Skeletal muscle satellite cell (primary cell): ENCODE measurements around a stretch of chr12.

DNA sequence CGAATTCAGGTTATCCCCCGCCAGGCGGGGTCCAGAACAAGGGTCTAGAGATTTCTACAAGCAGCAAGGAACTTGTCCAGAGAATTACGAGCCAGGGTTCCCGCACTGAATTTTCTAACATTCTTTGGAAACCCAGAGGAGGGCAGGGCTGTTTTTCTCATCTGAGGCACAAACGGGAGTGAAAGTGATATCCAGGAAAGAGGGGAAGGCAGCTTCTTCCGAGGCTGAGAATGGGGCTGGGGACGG is 16.2 kb downstream of the TBX3 start:
- CAGE, long polyA plus RNA = no peak

DNA sequence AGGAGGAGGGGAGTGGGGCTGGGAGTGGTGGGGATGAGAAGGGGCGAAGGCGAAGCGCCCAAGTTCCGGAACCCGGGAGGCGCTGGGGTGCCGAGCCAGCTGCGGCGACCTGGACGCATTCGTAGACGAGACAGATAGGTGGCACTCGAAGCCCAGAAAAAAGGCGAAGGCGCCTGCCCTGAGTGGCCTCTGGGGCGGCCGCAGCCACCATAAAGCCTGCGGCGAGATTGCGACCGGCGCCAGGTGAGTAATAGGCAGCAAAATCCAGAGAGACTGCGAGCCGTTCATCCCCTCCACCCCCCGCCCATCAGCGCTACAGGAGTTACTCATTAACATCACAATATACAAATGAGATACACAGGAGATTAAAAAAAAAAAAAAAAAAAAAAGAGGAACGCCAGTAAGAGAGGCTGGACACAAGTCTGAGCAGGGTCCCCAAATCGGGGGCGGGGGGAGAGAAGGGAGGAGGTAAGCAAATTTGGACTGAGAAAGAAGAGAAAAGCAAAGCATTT is 15.8 kb downstream of the TBX3 start:
- CAGE, long polyA plus RNA = no peak

- CAGE, long polyA plus RNA = no peak
These were observed 9.2 kb downstream of the TBX3 start for GRCh38 chr12:114674695-114675253.

DNA sequence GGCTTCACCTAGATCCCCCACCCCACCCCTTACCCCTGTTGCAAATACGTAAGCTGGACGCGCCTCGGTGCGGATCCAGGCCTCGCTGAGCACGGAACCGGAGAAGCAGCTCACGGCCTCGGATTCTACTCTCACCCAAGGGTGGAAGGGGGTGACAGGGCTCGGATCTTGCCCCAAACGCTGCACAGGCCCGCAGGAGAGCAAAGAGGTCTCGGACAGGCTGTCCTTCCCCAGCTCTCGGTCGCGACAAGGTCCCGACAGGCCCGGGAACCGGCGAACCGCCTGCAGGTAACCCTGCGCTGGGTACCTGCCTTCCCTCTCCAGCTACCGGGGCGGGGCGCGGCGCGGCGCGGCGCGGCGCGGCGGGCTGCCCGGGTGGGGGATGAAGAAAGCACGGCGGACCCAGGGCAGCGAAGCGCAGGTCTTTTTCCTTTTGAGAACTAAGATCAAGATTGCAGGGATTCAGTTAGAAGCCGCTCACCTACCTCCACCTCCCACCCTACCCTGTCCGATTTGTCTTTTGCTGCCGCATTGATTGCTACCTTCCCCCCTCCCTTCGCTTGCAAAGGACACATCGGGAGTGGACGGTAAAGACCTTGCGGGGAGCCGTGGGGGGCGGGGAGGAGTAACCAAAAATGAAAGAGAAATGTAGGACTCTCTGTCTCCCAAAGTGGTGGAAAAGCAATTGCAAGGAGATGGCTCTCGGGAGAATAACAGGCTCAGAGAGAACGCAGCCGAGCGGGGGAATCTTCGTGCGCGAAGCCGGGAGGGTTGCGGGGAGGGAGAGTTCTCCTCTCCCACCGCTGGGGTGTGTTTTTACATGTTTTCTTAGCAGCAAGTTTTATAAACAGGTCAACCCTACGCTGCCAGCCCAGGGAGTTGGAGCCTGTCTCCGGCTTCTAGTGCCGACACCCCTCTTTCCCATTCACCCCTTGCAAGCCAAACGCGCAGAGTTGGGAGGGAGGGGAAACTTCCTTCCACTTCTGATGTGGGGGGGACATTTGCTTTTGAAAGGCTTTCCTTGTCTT is 8.5 kb upstream of the TBX3 start:
- CAGE, long polyA plus RNA = no peak

DNA sequence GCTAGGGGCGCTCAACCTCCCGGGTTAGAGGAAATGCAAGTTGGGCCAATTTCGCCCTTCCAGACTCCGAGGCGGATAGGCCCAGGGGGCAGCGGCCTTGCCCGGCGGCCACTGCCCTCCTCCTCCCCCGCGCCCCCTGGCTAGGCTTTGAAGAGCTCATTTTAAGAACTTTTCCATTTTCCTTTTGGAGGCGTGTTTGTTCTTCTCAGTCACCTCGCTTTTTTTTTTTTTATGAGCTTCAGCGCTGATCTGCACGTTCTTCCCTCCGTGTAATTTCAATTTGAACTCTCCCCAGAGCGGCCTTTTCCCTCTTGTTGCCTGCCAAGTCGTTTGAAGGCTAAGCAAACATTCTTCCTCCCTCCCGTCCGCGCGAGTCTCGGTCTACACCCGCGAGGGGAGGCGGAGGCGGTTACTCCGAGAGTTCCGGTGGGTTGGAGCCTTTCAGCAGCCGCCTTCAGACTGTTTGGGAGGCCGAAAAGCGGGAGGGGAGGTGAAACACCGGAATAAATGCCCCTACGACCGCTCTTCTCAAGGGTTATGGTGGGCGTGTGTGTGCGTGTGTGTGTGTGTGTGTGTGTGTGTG is 52.6 kb upstream of the TBX3 start:
- CAGE, long polyA plus RNA = no peak

DNA sequence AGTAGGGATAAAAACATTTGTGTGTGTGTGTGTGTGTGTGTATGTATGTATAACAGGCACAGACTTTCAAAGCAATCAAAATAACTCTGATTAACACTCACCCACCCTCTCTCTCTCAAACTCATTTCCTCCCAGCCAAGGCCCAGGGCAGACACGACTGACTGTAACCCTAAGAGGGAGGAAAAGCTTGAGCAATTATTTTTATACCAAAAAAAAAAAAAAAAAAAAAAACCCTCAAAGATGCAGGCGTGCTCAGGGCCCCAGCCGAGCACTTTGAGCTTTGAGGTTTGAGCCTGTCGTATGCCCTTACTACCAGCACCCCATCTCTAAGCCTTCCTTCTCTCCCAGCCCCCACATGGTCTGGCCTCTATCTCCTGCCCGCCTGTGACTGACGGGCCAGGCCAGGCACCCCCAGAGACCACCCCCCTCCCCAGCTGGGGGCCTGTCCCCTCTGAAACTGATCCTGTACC is 62.8 kb upstream of the TBX3 start:
- CAGE, long polyA plus RNA = no peak

DNA sequence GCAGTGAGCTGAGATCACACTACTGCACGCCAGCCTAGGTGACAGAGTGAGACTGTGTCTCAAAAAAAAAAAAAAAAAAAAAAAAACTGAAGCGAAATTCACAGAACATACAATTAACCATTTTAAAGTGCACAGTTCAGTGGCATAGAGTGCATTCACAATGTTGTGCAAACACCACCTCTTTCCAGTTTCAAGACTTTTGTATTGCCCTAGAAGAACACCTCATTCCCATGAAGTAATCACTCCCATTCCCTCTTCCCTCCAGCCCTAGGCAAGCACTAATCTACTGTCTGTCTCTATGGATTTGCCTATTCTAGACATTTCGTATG is 120.2 kb upstream of the TBX3 start:
- CAGE, long polyA plus RNA = no peak

DNA sequence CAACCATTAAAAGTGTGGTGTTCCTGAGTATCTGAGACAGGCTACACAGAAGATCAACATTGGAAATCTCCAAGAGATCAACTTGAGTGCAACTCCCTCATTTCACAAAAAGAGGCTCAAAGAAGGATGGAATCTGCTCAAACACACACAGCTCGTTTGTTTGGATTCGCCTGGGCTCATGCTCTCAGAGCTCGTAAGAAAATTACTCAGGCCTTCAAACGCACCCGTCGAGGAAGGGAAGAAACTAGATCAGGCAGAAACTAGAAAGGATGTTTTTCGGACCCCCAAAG is 128.8 kb upstream of the TBX3 start:
- CAGE, long polyA plus RNA = no peak

GRCh38 chr12:114914335-114915030 is 230.5 kb upstream of the TBX3 start:
- CAGE, long polyA plus RNA = no peak

DNA sequence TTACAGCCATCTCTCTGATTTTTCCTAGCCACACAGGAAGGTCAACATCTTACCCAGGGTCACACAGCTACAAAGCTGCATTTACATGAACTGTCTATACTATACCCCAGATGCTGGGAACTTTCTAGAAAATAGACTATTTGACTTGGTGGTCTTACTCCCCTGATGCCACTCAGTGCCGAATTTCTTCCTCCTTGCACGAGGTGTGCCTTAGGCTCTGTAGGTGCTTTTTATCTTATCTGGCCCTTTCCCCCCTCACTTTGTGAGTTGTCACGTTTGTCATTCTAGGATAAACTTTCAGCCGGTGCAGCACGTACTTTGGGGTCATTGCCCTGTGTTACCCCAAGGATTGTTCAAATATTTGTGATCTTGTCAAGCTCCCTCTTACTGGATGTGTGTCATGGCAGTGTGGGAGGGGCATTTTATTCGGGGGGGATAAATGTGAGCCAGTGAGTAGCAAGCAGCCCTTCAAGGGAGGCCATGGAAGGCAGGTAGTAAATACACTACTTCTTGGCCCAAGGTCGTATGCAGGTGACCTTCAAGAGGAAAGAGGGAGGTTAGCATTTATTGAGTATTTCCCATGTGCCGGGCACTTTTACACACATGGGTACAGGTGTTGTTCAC is 410.1 kb upstream of the TBX3 start:
- CAGE, long polyA plus RNA = no peak

- CAGE, long polyA plus RNA = no peak
These were observed 529.4 kb upstream of the TBX3 start for GRCh38 chr12:115213263-115213924.

DNA sequence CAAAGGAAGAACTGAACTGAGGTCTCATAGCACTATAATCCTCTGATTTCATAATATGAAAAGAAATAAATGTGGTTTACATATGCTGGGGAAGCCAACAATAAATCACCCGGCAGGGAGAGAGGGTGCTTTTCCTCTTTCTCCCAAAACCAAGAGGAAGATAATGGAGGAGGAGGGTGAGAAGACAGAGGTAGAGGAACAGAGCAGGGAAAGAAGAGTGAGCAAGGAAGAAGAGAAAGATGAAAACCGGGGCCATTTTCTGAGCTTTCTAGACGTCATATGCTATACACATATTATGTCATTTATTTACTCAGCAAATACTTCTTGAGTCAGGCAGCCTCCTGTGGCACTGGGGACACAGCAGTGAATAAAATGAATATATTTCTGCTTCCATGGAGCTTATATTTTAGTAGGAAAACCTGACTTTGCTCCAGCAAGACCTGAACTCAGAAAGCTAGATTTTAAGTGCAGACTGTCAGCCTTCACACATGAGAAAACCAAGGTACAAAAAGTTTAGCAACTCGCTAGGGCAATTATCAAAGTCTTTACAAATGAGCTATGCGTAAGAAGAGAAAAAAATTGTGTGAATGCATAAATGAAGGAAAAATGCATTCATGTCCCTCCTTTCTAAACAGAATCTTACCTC is 710.8 kb upstream of the TBX3 start:
- CAGE, long polyA plus RNA = no peak

DNA sequence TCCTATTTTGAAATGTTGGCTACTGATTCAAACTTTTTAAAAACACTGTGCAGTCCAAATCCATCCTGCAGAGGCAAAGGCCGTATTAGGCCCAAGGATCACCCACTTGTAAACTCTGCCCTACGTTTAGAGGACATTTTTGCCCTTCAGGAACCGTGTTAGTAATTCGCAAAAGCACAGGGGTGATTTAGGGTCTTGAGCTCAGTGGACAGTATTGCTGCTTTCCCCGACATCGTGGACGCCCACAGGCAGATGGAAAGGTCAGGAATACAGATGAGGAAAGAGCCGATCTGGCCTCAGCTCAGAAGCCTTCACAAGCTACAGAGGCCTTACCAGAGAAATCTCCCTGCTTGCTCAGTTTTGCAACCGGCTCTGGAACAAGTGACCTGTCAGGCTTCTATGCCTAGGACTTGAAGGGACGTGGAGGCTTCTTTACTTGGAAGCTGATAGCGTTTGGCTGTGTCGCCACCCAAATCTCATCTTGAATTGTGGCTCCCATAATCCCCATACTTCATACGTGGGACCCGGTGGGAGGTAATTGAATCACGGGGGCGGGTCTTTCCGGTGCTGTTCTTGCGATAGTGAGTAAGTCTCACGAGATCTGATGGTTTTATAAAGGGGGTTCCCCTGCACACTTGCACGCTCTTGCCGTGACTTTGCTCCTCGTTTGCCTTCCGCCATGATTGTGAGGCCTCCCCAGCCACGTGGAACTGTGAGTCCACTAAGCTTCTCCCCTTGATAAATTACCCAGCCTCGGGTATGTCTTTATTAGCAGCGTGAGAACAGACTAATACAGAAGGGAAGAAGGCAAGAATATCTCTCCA is 332.6 kb downstream of the MED13L start:
- CAGE, long polyA plus RNA = no peak

DNA sequence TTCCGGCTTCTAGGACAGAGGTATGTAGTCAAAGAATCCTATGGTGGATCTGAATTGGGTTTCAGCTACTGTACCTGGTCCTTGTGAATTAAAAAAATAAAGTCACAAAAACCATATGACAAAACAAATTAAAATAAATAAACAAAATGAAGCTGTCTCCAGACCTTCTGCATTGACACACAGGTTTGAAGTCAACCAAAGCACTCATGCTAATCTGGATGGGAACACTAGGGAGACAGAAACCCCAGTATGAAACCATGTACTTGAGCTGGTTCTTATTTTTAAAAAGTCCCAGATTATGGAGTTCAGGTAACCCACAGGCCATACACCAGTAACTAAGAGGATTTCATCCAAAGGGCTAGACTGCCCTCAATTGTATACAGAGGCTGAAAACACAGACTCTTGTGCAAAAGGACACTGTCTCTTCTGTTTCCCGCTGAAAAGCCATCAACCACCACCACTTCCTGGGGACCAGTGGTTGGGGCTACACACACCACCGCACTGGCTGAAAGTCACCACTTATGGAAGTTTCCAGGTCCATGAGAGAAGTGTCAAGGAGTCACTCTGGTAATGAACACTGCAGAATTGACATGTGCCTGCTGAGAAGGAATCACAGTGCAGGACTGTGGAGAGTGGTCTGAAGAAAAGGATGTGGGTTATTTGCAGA is 316.8 kb downstream of the MED13L start:
- CAGE, long polyA plus RNA = no peak

DNA sequence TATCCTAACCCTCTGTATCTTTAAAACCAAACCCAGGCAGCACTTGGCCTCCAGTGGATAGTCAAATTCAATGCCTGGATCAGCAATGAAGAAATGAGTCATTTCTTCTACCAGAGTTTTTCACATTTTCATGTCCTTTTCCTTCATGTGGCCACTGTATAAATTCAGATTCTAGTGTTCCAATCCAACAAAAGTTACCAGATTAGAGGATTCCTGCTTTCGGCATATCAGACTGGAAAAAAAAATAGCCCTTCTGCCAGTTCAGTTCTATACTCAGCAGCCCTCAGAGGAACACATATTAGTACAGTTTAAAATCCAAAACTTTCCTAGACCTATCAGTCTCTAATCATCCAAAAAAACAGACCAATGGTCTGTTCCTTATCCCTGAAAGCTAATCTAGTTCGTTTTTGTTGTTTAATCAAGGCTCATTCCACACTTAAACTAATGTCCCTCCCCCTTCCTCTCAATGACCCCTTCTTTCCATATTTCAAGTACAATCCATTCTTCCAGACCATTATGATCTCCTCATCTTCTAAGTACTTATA is 273.2 kb downstream of the MED13L start:
- CAGE, long polyA plus RNA = no peak

DNA sequence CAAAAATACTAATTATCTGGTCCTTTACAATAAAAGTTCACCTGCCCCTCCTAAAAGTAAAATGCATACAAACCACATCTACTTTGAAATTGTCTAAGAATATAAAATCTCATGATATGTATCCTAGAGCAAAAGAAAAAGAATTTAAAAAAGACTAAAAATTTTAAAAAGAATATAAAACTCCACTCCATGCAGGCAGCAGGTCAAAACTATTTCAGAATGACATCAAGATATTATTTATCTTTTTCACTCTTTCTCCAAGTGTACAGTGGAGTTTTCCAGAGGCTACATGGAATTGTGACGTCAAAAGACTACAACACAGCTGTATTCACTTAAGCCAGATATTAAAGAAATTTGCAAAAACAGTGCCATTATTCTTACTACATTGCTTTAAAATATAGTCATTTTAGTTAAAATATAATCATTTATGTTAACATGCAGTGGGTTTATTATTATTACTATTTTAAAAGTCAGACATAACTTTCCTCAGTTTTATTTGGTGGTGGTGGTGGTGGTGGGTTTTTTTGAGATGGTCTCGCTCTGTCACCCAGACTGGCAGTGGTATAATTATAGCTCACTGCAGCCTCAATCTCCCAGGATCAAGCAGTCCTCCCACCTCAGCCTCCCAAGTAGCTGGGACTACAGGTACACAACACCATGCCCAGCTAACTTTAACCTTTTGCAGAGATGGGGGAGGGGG is 198.6 kb downstream of the MED13L start:
- CAGE, long polyA plus RNA = no peak

DNA sequence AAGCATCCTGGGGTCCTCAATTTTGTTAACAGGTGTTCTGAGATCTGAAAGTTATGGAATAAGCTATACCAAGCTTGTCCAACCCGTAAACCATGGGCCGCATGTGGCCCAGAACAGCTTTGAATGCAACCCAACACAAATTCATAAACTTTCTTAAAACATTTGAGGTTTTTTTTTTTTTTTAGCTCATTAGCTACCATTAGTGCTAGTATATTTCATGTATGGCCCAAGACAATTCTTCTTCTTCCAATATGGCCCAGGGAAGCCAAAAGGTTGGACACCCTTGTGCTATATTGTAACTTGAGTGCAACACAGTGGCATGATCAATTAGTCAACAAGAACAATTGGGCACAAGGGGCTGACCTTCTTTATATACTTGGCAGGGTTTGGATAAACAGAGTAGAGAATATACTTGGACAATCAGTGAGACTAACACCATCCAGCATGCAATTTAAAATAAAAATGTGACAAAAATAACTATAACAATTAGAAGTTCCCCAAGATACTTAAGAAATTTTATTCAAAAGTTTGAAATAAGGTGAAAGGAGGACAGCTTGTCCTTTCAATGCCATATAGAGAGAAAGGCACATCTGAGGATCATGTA is 197.5 kb downstream of the MED13L start:
- CAGE, long polyA plus RNA = no peak

- CAGE, long polyA plus RNA = no peak
These were observed 149.6 kb downstream of the MED13L start for GRCh38 chr12:116127831-116128317.

GRCh38 chr12:116204555-116205580 is 72.6 kb downstream of the MED13L start:
- CAGE, long polyA plus RNA = no peak

DNA sequence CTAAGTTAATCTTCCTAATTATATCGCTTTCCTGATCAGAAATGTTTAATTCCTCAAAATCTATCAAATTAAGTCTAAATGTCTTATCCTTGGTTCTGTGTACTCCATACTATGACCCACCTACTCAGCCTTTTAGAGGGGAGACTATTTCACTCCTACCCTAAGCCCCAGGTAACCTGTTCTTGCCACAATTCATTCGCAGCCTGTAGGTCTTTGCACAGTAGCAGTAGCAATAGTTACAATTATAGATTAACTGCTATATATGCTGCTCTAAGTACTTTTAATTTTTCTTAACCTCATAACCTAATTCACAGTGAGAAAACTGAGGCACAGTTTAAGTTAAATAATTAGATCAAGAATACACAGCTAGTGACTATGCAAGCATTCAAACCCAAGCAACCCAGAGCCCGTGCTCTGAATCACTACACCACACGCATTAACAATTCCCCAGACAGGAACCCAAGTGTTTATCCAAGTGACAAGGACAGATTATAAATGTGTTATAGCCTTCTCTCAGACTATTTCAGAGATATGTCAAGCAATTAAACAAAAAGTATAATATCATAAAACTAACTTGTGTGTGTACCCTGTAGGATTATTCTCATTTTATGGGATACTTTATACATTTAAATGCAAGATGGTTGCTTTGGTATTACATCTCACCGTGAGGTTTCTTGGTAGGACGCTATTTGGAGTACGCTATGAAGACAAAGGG is 43.9 kb downstream of the MED13L start:
- CAGE, long polyA plus RNA = no peak